SK-N-MC (cell line): Measurements from ENCODE around the genes SEPTIN6, RHOXF1, LAMP2, CUL4B, CT47B1, CT47A2 and ACTRT1.

GRCh38 chrX:119654581-119654927 lies 38.4 kb downstream of the SEPTIN6 start:
- RRBS = no CpG with 5 or more reads among the region's 7 CpGs

GRCh38 chrX:119693008-119693747 lies at the start of gene SEPTIN6:
SEPTIN6 (minus strand) TSS chrX:119693168.
- RRBS = 45% methylated on average over 5 of the region's 49 CpGs

- RRBS = no CpG with 5 or more reads among the region's 10 CpGs
These were observed 23.5 kb upstream of the SOWAHD start for GRCh38 chrX:119734849-119735414.

GRCh38 chrX:119759100-119759264 lies 594 bp downstream of the SOWAHD start:
- RRBS = 60% methylated on average over 7 of the region's 17 CpGs

DNA sequence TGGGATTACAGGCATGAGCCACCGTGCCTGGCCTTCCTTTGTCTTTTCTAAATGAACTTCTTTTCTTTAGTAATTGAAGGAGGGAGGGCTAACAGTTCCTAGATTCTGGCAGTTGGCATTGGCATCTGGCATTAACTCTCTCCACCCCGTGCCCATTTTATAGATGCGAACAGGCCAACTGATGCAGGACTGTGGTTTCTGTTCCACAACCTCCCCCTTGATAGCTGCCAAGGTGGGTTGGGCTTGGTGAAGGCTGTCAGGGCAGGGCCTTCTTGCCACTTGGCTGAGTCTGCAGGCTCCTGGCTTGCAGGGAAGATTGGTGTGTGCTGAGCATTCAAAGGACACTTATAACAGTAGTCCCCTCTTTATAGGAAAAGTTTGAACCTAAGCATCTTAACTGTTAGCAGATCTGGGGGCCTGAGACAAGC lies 4.3 kb downstream of the SOWAHD start:
- RRBS = no CpG with 5 or more reads among the region's 3 CpGs

DNA sequence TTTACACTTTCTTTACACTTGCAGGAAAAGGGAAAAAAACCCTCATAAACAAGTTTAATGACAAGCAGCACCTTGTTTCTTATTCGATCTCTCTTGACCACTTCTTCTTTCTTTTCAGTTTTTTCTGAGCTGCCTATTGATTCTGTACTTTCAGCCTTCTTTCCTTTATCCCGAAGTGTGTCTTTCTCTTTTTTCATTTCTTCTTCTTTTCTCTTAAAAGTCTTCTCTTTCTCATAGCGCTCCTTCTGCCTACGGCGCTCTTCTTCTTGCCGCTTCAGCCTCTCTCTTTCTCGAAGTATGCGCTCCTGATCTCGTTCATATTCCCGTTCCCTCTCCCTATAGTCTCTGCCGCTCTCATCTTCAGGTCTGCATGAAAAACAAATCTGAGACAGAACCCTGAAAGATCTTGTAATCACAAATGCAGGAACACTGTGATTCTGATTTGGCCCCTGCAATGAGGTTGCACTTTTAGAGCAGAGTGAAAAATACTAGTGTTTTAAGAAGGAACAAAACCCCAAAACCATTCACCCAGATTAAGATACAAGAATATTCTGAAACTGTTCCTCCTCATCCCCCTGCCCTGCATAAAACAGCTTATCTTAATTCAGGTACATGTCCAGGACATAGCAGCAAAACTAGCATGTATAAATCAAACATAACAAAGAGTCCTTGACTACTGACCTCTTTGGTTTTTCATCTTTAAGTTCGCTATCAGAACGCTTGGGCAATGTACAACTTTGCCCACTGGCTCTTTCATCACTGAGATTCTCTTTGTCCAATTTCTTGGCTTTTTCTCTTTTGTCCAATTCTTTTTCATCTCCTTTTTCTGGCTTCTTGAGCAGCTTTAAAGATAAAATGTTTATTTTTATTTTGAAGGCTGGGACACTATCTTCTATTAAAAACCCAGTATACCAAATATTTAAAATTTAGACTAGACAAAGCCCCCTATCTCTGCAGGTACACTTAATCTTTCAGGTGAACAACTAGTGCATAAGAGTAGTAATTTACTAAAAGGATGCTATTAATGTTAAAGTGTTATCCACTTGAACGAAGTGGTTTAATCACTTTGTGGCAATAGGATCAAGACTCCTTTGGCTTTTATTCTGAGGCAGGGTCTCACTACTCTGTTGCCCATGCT lies 14.7 kb downstream of the UPF3B start:
- RRBS = no CpG with 5 or more reads among the region's 14 CpGs

- RRBS = no CpG with 5 or more reads among the region's 7 CpGs
These were observed 7.1 kb downstream of the NKAP start for GRCh38 chrX:119936265-119936938.

DNA sequence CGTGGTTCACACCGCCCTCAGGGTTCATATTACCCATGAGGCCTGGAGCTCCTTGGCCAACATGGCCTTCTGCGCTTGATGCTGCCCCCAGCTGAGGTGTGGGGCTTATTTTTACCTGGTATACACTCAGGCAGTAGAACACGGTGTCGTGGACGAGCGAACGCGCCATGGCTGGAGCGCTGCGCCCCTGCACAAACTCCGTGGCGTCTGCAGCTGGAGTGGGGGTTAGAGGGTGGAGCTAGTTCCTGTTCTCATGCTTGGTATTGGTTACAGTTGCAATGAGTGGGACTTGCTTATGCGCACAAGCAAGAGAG lies at the start of gene RHOXF1:
TSS of gene RHOXF1 (minus strand) at position 220 of the 314 bp plus-strand sequence.
- RRBS = no CpG with 5 or more reads among the region's 14 CpGs

- RRBS = 100% methylated on average over 4 of the region's 17 CpGs
These were observed 4.5 kb upstream of the RHOXF1 start for GRCh38 chrX:120120068-120120669.

DNA sequence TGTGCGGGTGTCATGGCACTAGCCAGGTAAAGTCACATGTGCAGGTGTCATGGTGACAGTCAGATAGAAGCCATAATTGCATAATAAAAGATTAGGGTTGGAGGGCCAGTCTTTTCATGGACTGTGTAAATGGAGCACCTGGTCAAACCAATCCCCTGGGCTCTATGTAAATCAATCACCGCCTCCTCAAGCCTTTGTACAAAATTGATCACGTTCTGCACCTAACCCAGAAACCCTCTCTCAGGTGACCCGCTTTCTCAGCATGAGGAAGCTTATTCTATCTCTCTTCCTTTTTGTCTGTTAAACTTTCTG lies 18.0 kb upstream of the RHOXF2 start:
- RRBS = no CpG with 5 or more reads among the region's 4 CpGs

DNA sequence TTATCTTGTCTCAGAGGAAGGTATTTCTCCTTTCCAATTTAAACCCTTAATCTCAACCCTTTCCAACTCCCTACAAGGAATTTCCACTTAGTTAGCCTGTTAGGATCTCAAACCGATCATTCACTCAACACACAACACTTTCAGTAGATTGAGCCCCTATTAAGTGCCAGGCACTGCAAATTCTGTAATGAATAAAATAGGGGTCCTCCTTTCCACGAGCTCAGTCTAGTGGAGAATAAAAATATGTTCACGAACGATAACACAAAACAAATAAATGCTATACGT lies 6.5 kb upstream of the ZBTB33 start:
- RRBS = no CpG with 5 or more reads among the region's 5 CpGs

DNA sequence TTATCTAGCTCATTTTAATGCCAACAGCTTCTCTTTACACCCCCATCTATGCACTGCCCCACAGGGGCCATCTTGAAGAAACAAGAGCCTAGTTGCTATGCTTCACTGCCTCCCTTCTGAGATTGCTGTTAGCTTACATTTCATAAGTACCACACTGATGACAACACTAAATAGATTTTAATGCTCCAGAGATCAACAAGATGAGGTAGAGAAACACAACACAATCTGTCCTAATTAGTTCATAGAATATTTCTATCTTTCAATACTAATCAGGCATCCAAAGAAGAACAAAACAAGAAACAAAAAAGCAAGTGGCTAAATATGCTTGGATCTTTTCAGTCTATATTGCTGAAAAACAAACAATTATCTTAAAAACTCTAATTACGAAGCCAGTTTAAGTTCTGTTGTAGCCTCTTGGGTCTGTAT lies 38.8 kb downstream of the LAMP2 start:
- RRBS = no CpG with 5 or more reads among the region's 1 CpG

DNA sequence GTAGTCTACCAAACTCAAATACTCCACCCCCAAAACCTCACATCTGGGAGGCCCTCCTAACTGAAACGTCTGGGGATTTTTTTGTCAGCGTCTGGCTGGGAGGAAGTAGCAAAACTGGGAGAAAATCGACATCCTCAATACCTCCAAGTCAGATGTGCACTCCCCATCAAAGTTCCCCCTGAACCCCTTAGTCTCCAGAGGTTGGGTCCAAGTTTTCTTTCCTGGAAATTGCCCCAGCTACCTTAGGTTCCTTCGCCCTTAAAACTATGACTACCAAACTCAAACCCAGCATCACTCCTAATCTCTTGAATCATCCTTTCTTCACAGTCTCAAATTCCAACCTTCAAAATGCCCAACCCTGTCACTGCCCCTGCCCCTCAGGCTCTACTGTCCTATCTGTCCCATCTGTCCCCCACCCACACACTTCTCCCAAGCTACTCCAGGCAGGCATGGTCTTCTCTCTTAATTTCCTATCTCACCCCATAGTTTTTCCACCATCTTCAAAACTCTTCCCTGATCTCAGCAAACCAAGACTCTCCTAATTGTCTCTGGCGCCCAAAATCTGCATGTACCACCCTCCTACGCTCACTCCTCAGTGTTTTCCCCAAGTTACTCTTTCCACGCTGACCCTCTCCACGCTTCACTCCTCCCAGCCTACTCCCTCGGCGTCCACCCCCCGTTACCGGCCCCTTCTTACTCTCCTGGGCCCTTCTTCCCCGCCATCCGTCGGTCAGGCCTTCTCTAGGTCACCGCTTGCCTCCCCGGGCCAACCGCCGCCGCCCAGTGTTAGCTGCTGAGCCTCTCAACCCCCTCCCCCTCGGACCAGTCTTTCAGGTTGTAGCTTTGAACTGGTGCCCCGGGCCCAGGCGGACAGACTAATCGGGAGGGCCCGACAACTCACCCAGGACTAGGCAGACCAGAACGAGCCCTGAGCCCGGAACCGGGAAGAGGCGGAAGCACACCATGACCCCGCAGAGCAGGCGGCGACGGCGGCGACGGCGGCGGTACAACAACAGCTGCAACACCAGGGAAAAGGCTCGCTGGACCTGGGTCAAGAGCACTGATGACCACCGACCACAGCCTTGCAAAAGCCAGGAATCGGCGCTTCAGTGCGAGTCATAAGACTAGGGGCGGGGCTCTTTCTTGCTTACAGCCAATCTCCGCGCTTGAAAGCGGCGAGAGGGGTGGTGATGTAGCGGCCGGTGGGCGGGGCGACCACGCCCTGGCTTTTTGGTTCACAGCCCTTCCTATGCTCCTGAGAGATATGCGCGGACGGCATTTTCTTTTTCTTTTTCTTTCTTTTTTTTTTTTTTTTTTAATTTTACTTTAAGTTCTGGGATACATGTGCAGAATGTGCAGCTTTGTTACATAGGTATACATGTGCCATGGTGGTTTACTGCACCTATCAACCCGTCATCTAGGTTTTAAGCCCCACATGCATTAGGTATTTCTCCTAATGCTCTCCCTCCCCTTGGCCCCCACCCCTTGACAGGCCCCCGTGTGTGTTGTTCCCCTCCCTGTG lies at the start of gene LAMP2:
TSS of gene LAMP2 (minus strand) at position 1,092 of the 1,522 bp plus-strand sequence.
- RRBS = 19% methylated on average over 13 of the region's 58 CpGs

- RRBS = 27% methylated on average over 9 of the region's 44 CpGs
These were observed at the start of gene CUL4B for GRCh38 chrX:120560340-120561287. CUL4B (minus strand) TSS chrX:120560962.

- RRBS = no CpG with 5 or more reads among the region's 3 CpGs
These were observed 42.5 kb upstream of the C1GALT1C1 start for GRCh38 chrX:120672369-120672709.

DNA sequence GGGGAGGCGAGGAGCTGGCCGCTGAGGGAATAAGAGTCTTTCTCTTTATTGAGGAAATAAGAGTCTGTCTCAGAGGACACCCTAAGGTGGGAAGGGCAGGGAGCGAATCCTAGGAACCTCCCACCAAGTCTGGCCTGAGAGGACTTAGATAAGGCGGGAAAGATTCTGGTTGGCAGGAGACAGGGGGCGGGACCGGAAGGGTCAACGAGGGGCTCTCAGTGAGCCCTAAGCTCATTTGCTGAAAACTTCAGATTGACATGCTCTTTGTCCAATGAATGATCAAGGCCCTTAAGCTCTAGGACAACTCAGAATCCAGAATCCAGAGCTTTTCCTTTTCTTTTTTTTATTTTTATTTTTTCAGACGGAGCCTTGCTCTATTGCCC lies at the start of gene CT47B1:
TSS of gene CT47B1 (minus strand) at position 111 of the 383 bp plus-strand sequence.
- RRBS = no CpG with 5 or more reads among the region's 8 CpGs

- RRBS = no CpG with 5 or more reads among the region's 5 CpGs
These were observed at the start of gene CT47A2 for GRCh38 chrX:120980848-120981095. CT47A2 (minus strand) TSS chrX:120980928.

GRCh38 chrX:123183363-123183723 lies 735 bp upstream of the GRIA3 start:
- RRBS = 28% methylated on average over 9 of the region's 15 CpGs

DNA sequence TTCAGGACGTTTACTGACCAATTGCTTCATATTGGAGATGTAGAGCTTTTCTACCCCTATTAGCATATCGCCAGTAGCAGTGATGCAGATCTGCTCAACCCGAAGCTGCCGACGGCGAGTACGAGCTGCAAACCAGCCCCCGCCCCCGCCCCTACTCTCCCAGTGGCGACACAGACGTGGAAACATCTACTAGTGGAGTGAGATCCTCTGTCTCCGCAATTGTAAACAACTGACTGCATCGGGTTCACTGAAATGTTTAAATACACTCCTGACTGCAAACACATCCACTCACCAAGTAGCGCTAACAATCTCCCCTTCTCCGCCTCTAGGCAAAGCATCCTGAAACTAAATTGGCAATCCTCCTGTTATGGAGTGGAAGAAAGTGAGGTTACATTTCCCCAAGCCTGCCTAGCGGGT lies 117.2 kb upstream of the TEX13C start:
- RRBS = no CpG with 5 or more reads among the region's 16 CpGs

DNA sequence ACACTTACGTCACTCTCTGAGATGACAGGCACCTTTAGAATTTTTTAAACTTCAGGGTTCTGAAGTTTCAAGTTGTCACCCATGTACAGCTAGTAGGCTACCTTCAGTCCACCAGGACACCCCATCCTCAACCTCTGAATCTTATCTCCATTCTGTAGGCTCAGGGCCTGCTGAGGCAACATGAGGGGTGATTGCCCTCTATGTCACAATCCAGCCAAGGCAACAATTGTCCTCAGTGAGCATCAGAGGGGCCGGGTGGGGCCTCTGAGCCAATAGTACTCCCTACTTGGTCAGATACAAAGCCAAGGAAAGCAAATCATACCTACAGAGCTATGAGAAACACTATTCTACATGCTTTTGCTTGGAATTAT lies at the start of gene ACTRT1:
TSS of gene ACTRT1 (minus strand) at position 154 of the 371 bp plus-strand sequence.
- RRBS = no CpG with 5 or more reads among the region's 2 CpGs